Progenitor cell of endocrine pancreas (in vitro differentiated cells): ENCODE data around the gene GABPA.

GRCh38 chr21:17139560-17140024 is 373.3 kb upstream of the CXADR start:
- PRO-cap = no peak

DNA sequence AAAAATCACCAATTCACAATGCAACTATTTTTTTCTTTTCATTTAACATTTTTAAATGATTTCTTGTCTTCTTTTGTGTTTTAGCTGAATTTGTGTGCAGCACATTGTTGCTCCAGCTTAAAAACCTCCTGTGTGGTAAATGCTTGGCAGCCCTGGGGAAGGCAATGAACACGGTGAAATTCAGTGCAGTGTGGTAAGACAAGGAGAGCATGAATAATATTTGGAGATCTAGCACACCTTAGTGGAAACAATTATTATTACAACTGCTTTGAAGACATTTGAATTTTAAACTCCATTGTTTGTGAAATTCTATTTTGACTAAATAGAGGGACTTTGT is 242.7 kb upstream of the CXADR start:
- PRO-cap = no peak

DNA sequence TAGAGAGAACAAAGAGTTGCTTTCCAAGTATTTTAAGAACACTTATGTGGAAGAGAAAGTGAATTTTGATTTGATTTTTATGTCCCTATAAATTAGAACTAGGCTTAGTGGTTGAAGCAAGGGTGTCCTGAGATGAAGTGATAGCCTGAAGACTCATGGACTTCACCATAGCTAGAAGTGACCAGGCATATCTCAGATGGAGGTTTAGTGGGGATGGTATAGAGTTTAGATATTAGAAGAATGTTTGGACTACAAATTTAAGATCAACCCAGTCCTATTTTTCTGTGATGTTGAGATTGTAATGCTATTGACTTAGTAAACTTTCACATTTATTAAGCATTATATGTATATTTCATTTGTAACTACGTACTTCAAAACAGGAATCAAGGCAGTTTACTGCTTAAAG is 250.9 kb upstream of the TMPRSS15 start:
- PRO-cap = no peak

GRCh38 chr21:18759992-18760749 is 356.6 kb upstream of the TMPRSS15 start:
- PRO-cap = no peak

DNA sequence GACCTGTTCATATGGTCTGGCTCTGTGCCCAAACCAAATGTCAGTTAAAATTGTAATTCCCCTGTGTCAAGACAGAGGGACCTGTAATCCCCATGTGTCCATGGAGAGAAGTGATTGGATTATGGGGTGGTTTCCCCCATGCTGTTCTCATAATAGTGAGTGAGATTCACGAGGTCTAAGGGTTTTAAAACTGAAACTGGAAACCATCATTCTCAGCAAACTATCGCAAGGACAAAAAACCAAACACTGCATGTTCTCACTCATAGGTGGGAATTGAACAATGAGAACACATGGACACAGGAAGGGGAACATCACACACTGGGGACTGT is 823.1 kb upstream of the TMPRSS15 start:
- PRO-cap = no peak

GRCh38 chr21:21199190-21199909 is 201.1 kb downstream of the NCAM2 start:
- PRO-cap = no peak

- PRO-cap = no peak
Measured at GRCh38 chr21:21258651-21258906, 260.4 kb downstream of the NCAM2 start.

- PRO-cap = no peak
Measured at GRCh38 chr21:23021164-23021633, 2023.0 kb downstream of the NCAM2 start.

DNA sequence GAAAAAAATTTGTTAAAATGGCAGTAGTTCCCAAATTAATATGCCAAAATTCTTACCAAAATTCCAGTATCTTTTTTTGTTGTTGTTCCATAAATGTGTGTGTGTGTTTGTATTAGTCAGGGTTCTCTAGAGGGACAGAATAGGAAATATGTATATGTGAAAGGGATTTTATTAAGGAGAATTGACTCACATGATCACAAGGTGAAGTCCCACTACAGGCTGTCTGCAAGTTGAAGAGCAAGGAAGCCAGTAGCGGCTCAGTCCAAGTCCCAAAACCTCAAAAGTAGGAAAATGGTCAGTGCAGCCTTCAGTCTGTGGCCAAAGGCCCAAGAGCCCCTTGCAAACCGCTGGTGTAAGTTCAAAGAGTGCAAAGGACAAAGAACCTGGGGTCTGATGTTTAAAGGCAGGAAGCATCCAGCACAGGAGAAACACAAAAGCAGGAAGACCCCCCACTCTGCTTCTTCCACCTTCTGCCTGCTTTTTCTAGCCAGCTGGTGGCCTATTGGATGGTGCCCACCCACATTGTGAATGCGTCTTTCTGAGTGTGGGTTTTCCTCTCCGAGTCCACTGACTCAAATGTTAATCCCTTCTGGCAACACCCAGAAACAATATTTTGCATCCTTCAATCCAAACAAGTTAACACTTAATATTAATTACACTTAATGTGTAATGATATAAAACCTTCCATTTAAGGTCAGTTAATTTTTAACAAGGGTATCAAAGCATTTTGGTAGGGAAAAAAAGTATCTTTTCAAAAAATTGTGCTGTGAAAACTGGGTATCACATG is 2222.6 kb downstream of the MRPL39 start:
- PRO-cap = no peak

DNA sequence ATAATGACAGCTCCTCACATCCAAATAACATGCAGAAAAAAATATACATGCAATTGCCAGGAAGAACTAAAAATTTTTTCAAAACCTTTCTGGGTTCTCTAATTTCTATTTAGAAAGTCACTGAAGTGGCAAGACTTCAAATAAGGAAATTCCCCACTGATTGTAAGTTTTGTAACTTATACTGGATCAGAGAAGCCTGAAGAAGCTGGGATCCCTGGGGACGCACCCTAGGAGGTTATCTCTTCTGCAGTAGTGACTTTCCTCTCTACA is 182.7 kb downstream of the MRPL39 start:
- PRO-cap = no peak

DNA sequence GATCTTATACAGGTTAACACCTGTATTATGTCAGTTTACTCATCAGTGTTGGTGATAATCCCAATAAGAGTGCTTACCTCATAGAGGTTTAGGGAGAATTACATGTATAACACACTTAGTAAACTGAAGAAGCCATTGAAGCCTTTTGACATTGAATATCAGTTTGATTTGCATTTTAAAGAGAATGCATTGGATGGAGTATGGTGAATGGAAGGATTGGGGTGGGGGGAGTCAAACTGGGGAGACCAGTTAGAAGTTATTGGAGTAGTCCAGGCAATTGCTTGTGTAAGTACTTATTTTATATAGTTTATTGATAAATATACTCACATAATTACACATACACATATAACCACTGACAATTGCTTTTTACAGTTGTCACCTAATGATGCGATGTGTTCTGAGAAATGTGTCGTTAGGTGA is 6.2 kb downstream of the JAM2 start:
- PRO-cap = no peak

DNA sequence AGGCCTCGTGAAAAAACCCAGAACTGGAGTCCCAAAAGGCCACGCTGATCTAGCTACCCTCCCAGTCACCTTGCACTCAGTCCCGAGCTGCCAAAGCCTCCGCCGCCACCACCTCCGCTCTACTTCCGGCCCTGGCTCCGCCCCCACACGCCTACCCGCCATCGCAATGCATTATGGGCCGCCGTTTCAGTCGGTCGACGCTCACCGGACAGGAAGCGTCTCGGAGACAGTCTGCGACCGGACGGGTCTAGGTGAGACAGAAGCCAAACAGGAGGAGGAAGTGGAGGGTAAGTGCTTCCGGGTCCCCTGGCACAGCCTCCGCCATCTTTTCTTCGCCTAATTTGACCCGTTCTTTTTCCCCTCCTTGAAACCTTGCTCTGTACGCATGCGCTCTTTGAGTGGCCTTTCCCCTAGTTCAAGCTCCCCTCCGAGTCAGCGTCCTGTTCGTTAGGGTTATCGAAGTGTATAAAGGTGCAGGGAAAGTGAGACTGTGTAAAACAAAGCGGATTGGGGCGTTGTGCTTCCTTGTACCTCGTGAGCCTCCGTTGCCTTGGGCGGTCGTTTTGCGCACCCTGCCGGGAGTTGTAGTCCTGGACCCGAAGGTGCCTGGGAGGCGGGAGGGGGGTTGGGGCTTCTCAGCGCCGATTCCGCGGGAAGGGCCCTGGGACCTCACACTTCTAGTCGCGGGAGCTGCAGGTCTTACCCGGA is at the start of gene GABPA:
Gene GABPA, plus strand, starts transcription at position 189 of the 708 bp plus-strand sequence.
- PRO-cap = bidirectional peak, plus-strand start at position 312 of the sequence, minus-strand start at position 121 of the sequence; bidirectional peak, plus-strand start at position 672 of the sequence, minus-strand start outside the sequence

GRCh38 chr21:25756114-25756780 is 21.5 kb downstream of the GABPA start:
- PRO-cap = no peak

GRCh38 chr21:25929900-25930332 is 195.1 kb downstream of the GABPA start:
- PRO-cap = no peak

DNA sequence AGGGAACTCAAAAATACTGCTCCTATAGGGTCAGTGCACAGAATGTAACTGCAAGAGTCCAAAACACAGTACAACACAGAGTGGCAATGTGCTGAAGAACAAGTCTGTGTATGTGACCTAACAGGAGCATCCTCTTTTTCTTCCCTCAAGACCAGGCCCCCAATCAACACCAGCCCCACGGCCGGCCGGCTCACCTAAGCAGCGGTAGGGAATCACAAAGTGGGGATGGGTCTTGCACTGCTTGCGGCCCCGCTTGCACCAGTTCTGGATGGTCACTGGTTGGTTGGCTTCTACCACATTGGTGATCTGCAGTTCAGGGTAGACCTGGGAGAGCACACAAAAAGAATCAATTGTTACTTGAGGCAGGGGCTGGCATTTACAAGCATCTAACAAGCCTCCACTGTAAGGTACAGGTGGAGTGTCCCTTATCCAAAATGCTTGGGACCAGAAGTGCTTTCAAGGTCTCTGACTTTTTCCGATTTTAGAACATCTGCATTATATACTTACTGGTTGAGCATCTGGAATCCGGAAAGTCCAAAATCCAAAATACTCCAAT is 80.7 kb downstream of the APP start:
- PRO-cap = no peak

DNA sequence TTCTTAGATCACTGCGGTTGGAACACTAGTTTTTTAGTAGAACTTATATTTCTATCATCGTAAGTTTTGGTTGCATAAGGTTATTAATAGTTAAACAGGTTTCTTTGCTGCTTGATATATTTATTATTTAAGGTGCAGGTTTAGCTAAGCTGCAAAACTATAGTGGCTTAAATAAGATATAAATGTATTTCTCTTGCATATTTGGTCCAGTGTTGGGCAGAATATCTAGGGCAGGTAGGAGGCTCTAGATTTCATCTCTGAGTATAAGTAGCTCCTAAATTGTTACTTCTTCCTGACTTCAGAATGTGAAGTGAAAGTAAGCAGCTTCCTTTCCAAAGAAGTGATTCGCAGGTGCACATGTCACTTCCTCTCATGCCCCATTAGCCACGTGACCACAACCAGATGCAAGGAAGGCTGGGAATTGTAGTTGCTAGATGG is 113.0 kb upstream of the CYYR1 start:
- PRO-cap = no peak

DNA sequence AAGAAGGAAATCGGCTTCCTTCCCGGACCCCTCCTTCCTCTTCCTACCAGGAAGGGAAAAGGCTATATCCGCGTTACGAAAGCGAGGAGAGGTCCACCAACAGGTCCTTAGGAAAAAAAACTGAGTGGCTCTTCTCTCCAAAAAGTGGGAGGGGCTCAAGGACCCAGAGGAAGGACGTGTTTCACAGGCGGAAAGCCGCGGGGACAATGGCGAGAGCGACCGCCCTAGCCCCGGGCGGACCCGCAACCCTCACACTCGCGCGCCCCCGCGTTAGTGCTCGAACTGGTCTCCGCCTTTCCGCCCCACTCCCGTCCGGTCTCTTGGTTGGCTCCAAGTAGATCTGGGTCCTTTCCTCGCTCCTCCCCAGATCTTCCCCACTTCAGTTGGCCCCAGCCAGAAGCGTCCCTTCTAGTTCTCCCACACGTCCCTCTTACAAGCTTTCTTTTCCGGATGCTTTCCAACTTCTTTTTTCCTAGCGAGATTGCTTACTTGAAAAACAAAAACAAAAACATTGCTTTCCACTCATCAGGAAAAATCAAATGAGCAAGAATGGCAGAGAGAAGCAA is 1.3 kb upstream of the ADAMTS1 start:
- PRO-cap = bidirectional peak, plus-strand start at position 184 of the sequence, minus-strand start at position 208 of the sequence; bidirectional peak, plus-strand start at position 252 of the sequence, minus-strand start at position 272 of the sequence

GRCh38 chr21:26920042-26920546 is 46.8 kb downstream of the ADAMTS5 start:
- PRO-cap = no peak

- PRO-cap = no peak
Measured at GRCh38 chr21:26965845-26966648, 841 bp downstream of the ADAMTS5 start.

DNA sequence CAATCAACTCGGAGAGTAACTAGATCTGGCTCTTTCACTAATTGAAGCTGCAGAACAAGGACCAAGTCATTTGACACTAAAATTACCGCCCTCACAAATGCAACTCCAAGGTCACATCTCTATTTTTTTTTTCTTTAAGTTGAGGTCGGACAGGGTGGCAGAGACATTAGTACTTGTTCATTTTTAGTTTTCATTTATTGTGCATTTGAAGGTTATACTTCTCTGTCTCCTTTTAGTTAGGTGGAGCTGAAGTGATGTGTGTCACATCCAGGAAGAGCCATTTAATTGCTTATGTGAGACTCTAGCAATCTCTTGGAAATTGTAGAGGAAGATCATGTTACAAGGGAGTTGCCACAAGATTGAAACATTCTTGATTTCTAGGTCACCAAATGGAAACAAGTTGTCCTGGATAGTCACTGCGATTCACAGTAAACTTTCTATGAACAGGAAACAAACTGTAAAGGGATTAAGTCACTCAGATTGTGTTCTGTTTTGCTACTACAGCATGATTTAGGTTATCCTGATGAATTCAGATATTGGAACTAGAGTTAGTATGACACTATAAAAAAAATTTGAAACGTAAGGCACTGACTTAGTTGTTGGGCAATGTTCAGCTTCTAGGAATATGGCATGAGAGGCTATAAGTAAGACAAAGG is 138.2 kb upstream of the ADAMTS5 start:
- PRO-cap = no peak